ENCODE results near the gene ATF7IP.

DNA sequence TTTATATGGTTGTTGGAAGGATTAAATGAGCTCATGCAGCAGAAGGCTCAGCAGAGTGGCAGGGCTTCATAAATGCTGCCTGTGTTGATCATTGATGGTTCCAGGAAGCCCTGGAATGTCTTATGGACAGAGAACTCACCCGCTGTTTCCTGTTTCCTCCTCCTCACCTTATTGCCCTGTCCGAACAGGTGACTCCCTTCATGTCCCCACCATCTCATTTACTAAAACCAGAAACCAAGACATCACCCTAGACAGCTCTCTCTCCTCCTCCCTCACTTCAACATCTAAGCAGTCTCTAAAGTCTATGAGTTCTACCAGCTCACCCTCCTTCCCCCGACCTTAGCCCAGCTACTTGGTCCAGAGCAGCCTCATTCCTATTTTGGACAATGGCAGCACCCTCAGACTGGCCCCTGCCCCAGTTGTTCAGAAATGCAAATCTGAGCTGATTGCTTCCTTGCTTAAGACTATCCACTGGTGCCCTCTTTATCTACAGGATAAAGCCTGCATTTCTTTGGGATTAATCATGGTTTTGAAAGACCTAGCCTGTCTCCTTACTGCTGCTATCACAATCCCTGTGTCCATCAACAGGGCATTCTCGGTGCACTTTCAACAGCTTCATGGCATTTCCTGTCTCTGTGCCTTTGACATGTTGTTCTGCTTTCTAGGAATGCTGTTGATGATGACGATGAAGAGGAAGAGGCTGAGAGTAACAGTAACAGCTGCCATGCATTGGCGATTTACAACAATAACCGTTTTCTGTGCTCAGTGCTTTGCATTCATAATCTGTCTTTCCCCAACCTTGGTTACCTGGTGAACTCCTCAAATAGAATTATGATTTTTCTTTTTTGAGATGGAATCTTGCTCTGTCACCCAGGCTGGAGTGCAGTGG, 21.5 kb upstream of the GSG1 start:
- RRBS = no CpG with 5 or more reads among the region's 7 CpGs

GRCh38 chr12:13222221-13222753, 25.8 kb downstream of the EMP1 start:
- RRBS = no CpG with 5 or more reads among the region's 4 CpGs

DNA sequence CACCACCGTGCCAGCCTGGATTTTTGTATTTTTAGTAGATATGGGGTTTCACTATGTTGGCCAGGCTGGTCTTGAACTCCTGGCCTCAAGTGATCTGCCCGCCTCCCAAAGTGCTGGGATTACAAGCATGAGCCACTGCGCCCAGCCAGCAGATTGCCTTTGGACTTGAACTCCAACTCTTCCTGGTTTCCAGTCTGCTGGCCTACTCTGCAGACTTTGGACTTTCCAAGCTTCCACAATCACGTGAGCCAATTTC, 54.9 kb downstream of the EMP1 start:
- RRBS = no CpG with 5 or more reads among the region's 4 CpGs

- RRBS = no CpG with 5 or more reads among the region's 7 CpGs
These were observed 190.6 kb downstream of the EMP1 start for GRCh38 chr12:13387019-13387708.

DNA sequence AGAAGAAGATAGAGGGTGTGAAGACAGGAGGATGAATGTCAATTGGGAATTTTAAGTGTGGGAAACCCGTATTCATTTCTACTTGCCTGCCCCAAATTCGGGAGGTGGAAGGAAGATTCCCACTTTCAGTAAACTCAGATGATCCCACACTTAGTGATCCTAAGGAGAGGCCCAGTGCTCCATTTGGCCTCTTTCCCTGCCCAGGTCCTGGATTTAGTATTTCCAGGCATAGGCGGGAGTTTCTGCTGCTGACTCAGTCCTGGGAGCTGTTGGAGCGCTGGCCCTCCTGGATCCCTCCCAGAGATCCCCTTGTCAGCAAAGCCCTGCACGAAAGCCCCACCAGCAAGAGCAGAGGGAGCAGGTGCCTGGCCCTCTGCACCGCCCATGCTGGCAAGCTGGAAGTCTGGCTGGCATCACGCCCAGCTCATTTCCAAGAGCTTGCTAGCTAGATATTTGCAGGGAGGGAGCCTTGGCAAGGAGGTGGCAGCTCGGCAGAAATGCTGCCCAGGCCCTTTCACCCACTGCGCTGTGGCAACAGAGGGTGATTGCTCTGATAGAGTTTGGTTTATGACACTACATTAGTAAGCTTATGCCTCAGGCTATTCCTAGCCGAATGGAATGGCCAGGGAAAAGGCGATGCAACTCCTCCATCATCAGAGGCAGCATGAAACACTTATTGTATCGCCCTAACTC, 193.8 kb downstream of the EMP1 start:
- RRBS = no CpG with 5 or more reads among the region's 12 CpGs

DNA sequence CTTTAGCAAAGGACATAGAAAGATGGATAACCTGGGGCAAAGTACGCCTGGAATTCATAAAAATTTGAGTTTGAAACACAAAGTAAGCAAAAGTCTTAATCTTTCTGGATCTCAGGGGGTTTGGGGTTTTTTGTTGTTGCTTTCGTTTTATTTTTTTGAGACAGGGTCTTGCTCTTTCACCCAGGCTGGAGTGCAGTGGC, 240.1 kb downstream of the GRIN2B start:
- RRBS = no CpG with 5 or more reads among the region's 2 CpGs

- RRBS = no CpG with 5 or more reads among the region's 4 CpGs
These were observed 157.5 kb upstream of the ATF7IP start for GRCh38 chr12:14207795-14208653.

- RRBS = no CpG with 5 or more reads among the region's 10 CpGs
These were observed 125.3 kb upstream of the ATF7IP start for GRCh38 chr12:14239916-14240766.

DNA sequence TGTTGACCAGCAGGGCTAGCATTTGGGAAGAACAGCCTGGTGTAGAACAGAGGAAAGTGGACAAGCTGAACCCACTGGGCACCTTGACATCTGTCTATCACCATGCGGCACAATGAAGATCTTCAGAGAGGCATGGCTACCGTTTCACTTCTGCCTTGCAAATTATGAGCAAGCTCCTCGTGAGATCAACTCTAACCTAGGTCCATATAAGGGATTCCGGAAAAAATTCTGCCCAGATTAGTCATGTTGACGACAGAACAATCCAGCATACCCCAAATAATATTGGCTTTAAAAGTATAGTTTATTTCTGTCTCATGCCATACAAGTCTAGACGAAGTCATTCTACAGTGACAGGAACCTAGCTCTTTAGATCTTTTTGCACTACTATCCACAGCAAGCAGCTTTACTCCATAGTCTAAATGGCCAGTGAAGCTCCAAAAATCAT, 91.5 kb upstream of the ATF7IP start:
- RRBS = no CpG with 5 or more reads among the region's 6 CpGs

GRCh38 chr12:14365181-14366467, at the start of gene ATF7IP:
Gene ATF7IP (plus strand): TSS chr12:14365682.
- RRBS = no CpG with 5 or more reads among the region's 58 CpGs

GRCh38 chr12:14408242-14408784, 42.8 kb downstream of the ATF7IP start:
- RRBS = no CpG with 5 or more reads among the region's 1 CpG

GRCh38 chr12:14436034-14436290, 70.5 kb downstream of the ATF7IP start:
- RRBS = no CpG with 5 or more reads among the region's 5 CpGs

DNA sequence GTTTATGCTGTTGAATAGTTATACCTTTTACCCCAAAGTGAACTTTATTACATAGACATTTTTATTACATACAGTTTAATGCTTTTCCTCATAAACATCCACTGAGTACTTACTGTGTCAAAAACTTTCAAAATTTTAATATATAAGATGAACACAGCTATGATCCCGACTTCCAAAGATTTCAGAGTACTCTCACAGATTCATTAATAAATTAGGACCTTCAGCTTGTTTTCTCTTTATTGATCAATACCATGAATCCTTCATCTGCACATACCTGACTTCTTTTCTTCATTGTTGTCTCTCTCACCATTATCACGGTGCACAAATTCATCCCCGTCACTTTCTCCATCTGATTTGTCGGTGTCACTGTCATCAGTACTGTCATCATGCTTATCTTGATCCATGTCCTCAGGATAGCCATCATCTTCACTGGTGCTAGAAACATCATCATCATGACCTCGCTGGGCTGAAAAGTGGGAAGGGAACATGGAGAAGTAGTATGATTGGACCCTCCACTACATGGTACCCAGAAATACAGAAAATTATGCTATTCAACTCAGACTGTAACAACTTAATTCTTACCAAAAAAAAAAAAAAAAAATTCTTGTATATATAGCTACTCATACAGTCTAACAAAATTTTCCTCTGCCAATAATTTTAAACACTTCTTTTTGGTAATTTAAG, 9.7 kb downstream of the WBP11 start:
- RRBS = no CpG with 5 or more reads among the region's 5 CpGs

GRCh38 chr12:14849598-14850169, 6.4 kb upstream of the ART4 start:
- RRBS = no CpG with 5 or more reads among the region's 3 CpGs

DNA sequence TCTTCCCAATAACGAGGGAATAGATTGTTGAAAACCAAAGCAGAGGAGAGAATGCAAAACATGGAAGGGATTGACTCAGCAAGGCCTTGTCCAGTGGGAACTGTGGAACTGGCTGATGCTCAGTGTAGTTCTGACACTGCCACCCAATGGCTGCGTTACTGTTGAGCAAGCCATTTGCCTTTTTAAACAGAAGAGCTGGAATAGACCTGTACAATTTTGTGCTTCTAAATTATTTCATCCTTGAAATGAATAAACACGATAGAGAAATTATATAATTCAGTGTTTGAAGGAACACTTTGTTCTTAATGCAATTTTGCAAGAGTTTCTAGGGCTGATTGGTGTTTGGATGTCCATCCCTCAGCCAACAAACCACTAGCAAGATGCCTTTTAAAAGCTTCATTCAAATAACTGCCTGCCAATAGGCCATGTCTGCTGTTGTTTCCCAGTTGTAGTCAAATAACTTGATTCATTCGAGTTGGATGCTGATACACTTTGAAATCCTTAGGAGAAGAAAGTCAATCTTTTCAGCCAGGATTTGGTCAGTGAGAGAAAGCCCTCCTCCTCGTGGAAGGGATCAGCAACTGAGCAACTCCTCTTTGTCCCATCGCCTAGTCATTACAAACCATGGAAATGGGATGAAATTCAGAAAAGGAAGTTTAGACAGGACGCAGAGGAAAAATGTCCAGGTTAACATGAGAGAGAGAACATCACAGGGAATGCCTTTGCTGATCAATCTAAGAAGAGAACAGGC, 7.3 kb upstream of the MGP start:
- RRBS = no CpG with 5 or more reads among the region's 7 CpGs

DNA sequence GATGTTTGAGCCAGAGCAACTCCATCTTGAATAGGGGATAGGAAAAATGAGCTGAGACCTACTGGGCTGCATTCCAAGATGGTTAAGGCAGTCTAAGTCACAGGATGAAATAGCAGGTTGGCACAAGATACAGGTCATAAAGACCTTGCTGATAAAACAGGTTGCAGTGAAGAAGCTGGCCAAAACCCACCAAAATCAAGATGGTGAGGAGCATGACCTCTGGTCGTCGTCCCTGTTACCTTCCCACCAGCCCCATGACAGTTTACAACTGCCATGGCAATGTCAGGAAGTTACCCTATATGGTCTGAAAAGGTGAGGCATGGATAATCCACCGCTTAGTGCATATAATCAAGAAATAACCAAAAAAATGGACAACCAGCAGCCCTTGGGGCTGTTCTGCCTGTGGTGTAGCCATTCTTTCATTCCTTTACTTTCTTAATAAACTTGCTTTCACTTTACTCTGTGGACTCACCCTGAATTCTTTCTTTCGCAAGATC, 13.6 kb downstream of the ERP27 start:
- RRBS = no CpG with 5 or more reads among the region's 4 CpGs

DNA sequence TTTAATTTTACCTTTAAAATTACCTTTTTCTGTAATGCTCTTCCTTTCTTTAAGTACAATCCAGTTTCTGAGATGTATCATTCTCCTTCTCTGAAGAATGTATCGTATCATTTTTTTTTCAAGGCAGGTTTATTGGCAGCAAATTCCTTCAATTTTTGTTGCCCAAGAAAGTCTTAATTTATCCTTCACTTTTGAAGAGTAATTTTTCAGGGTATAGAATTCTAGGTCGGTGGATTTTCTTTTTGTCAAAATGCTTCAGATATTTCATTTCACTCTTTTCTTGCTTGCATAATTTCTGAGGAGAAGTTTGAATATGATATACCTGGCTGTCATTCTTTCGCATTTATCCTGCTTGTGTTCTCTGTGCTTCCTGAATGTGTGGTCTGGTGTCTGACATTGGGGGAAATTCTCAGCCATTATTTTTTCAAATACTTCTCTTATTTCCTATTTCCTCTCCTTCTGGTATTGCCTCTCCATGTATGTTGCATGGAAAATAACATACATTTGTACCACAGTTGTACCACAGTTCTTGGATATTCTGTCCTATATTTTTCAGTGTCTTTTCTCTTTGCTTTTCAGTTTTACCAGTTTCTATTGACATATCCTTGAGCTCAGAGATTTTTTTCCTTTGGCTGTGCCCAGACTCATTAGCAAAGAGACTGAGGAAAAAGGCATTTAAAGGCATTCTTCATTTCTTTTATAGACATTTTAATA, 83.2 kb downstream of the RERG start:
- RRBS = no CpG with 5 or more reads among the region's 3 CpGs

GRCh38 chr12:15158097-15158767, 63.0 kb downstream of the RERG start:
- RRBS = no CpG with 5 or more reads among the region's 7 CpGs